Skeletal muscle satellite cell (primary cell): Measurements from ENCODE around the gene ITPR1.

GRCh38 chr3:566026-566225 lies 369.4 kb downstream of the CHL1 start:
- CAGE, long polyA plus RNA = no peak

- CAGE, long polyA plus RNA = no peak
These were observed 789 bp upstream of the CNTN4 start for GRCh38 chr3:2097817-2098337.

DNA sequence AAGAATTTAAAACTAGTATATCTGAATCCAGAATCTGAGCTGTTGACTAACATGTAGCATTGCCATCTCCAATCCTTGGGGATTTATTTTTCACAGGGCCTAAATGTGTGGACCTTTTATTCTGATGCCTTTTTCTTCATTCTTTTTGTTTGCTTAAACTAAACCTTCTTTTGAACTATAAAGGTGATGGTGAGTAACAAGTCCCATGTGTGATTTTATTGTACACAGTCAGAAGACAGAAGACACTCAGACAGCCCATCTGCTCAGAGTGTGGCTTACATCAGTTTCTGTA lies 500.6 kb downstream of the CNTN4 start:
- CAGE, long polyA plus RNA = no peak

DNA sequence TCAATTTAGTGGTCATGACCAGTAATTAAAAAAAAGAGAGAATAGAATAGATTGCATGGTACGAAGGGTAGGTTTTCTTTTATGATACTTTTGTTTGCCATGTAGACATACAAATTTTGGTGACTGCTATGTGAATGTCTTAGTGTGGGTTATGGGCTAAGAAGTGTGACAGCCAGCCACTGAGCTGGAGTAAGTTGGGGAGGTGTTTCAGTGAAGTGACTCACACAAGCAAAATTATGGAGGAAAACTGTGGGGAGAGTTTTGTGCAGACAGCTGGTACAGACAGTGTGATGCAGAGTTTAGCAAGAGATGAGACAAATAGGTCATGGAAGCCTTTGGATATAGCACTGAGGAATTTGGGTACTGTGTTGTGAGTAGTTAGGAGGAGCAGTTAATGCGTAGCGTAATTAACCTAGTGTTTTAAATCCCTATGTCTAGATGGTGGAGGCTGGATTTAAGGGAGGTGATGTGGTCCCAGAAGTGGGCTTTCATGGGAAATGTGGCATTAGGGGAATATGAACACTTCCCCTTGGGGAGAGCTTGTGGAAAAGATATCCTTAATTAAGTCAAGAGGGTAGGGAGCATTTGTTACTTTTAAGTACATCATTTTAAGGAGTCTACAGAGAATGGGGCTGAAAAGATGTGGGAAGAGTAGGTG lies 8.4 kb downstream of the TRNT1 start:
- CAGE, long polyA plus RNA = no peak

DNA sequence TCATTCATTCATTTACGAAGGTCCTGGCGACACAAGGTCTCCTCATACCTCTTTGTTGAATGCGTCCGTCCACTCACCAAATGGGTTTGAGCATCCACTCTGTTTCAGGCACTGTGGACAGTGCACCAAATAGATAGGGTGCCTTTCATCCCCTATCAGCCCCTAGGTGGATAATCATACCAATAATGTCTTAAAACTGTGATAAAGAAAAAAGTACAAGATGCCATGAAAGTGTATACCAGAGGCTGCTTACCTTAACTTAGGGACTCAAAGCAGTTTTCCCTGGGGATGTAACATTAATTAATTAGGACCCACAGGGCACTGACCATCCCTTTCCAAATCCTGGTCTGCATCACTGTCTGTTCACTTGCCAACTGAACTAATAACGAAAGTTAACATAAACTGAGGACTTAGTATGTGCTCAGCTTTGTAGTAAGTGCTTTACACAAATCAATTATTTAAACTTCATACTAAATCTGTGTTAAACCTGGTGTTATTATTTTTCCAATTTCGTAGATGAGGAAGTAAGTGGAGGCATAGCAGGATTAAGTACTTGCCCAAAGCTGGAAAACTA lies 37.1 kb upstream of the LRRN1 start:
- CAGE, long polyA plus RNA = no peak

DNA sequence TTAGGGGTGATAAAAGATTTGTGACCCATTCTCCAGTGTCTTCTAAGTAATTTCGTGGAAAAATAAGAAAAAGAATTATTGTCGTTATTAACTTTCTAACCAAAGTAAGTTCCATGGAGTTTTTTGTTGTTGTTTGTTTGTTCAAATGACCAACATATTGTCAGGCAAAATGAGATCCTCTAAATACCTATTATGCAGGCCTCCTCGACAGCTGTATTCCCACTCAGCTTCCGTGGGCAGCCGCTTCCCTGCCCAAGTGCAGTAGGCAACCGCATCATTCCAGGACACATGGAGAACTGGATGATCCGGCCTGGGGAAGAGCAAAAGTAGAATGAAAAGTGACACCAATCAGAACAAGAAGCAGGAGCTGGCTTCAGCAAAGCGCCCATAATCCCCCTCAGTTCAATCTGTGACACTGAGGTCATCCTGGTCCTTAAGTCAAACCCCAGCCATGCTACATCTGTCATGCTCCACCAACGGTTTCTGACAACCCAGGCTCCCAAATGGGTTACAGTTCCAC lies 49.2 kb downstream of the SUMF1 start:
- CAGE, long polyA plus RNA = no peak

DNA sequence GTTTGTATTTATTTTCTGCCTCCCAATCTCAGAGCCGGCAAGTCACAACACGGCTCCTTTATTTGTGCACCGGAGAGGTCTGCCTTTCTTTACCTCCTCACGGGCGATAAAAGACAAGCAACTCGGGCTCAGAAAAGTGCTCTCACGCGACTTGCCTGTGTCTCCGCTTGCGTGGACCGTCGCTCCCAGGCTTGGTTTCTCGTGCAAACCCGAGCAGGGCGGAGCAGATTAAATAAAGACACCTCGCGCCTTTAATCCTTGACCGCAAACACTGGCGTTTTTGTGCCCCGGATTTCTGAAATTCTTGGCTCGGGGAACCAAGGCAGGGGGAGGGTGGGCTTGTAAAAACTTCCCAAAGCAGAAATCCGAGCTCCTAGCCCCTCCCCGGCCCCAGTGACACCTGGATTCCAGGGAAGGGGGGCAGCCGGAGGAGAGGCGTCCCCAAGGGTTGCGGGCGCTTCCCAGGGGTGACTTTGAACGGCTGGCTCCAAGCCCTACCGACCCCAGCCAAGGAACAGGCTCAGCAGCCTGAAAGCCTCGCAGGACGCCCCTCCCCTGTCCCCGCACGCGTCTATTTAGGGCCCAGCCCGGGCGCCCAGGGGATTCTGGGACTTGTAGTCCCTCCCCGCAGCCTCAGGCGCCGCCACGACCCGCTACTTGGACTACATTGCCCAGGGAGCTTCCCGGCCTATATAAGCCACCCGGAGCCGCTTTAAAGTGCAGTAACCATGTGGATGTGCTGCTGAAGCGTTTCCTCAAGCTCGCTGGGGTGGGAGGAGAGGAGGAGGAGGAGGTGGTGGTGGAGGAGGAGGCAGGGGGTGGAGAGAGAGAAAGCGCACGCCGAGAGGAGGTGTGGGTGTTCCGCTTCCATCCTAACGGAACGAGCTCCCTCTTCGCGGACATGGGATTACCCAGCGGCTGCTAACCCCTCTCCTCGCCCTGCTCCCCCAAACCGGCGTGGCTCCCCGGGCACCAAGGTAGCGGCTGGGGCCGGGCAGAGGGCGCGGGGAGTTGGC lies at the start of gene ITPR1:
TSS of gene ITPR1 (plus strand) at position 720 of the 1,016 bp plus-strand sequence.
- CAGE, long polyA plus RNA = no peak

- CAGE, long polyA plus RNA = no peak
These were observed 40.7 kb downstream of the ITPR1 start for GRCh38 chr3:4533723-4534348.

- CAGE, long polyA plus RNA = no peak
These were observed 223.6 kb downstream of the ITPR1 start for GRCh38 chr3:4716634-4717321.

GRCh38 chr3:4740747-4741201 lies 238.5 kb upstream of the BHLHE40 start:
- CAGE, long polyA plus RNA = no peak

GRCh38 chr3:4794582-4795335 lies 184.5 kb upstream of the BHLHE40 start:
- CAGE, long polyA plus RNA = no peak

DNA sequence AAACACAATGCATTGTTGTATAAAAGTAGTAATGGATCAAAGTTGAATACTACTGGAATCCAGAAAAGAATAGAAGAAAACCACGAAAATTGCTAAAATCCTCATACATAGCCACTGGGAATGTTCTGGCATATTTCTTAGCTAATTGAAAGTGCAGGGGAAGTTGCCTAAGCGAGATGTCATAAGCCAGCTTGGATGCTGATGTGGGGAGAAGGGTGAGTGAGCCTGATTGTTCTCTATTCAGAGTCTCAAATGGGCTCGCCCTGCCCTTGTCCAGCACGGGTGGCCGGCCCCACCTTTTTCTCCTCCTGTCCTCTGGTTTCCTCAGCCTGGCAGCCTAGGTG lies 151.1 kb upstream of the BHLHE40 start:
- CAGE, long polyA plus RNA = no peak

GRCh38 chr3:4886925-4887700 lies 92.1 kb upstream of the BHLHE40 start:
- CAGE, long polyA plus RNA = no peak

- CAGE, long polyA plus RNA = no peak
These were observed 5.4 kb downstream of the BHLHE40 start for GRCh38 chr3:4984602-4985025.

DNA sequence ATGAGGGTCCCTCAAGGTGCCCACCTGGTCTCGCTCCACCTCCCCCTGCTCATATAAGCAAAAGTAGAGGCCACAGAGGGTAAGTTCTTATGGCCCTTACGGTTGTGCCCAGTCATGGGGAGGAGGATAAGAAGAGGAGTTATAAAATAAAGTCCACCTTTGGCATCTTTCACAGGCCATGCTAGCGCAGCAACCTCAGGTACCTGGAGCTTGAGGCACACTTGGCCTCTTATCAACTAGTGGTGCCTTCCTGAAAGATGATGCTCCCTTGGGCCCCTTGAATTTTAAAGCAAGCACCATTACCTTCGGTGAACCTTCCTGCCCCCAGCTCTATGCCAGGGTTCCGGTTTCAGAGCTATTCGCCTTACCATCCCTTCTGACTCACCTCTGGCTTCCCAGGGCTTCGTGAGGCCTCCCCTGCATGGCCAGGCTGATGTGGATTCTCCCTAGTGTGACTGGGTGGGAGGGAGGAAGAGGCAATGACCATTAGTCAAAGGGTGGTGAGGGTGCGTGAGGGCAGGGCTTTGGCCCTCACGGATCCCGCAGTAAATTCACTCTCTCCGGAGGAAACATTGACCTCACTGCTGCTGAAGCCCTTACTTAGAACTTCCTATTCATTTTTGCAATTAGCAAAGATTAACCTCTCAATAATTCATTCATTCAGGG lies 16.2 kb downstream of the BHLHE40 start:
- CAGE, long polyA plus RNA = no peak

DNA sequence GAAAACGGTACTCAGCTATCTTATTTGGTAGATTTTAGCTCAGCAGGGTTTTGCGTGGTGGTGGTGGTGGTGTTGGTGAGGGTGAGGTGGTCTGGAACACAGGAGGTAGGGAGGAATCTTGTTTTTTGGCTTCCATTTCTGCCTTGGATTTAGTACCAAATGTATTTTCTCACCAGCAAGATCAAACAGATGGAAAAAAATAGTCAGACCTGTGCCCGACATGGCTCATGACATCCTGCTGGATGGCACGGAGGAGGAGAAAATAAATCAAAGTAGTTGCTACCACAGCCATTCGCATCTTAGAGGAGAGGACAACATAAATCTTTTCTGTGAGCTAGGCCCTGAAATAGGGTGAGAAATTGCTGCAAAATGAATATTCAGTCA lies 69.3 kb upstream of the ARL8B start:
- CAGE, long polyA plus RNA = no peak

- CAGE, long polyA plus RNA = no peak
These were observed 765 bp downstream of the EDEM1 start for GRCh38 chr3:5187986-5188957.

DNA sequence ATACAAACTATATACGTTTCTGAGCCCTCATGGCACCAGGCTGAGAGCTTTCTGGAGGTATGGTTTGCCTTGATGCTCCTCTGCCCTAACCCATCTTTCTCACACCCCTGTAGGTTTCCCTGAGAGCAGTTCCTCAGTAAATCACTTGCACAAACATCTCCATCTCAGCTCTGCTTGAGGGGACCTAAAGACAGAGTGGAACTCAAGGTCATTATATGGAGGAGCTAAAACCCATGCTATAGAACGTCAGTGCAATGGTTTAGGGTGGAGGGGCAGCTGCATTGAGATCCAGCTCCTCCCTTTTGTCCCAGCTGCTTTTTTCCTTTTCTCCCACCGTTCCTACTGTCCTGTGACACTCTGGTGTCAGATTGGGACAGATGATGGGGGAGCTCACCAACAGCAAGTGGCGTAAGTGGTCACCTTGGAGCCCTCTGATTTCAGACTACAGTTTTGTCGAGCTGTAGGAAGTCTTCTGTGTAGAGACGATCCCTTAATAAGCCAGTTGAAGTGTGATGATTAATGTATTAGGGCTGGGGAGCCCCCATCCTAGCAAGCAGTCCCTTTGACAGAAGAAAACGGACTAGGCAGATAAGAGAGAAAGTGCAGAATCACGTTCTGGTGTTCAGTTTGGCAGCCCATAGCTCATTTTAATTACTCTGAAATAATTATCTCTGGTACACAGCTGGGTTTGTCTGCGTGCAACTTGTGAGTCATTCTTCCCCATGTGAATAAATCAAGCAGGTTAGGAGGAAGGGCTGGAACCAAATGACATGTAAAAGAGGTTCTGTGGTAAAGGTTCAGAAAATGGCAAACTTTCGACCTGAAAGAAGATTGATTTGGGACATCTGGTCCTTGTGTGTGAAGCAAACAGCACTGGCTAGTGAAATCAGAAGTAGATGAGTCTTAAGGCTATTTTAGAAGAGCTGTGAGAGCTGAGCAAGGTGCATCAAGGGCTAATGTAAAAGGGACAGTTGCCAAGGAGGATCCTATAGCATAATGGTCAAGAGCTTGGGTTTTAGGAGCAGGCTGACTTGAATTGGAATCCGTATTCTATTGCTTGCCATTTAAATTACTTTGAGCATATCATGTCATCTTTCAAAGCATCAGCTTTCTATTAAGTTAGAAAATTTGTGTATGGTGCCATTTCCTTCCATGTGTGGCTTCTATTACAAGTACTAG lies 241.3 kb downstream of the EDEM1 start:
- CAGE, long polyA plus RNA = no peak

- CAGE, long polyA plus RNA = no peak
These were observed 801.1 kb downstream of the EDEM1 start for GRCh38 chr3:5988519-5989065.

- CAGE, long polyA plus RNA = no peak
These were observed 29.2 kb upstream of the LMCD1 start for GRCh38 chr3:8472476-8472822.